SK-N-DZ (cell line): Measurements from ENCODE around the genes LONRF2 and CNOT11.

DNA sequence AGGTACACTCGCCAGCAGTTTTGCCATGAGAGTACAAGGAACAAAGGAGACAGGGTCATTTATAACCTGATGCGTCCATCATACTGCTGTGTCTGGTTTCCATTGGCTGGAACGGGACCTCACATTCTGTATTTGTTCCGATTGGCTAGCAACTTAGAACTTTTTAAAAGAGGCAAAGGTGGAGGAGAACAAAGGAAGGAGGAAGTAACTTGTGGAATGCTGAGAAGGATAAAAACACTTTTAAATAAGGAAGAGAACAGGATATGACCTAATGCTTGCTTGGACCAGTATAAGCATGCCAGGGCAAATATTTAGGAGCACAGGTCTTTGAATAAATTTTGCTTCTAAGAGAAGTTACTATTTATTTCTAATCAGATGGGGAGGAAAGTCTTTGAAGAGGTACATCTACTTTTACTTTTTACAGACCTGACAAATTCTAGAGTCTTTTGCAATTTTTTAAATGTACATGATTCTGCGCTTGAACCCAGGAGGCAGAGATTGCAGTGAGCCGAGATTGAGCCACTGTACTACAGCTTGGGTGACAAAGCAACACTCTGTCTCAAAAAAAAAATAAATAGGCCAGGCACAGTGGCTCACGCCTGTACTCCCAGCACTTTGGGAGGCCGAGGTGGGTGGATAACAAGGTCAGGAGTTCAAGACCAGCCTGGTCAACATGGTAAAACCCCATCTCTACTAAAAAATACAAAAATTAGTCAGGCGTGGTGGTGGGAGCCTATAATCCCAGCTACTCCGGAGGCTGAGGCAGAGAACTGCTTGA, 14.5 kb downstream of the REV1 start:
RAMPAGE:
- cytosol, long total RNA, result no peak
- nucleus, long total RNA, result no peak

GRCh38 chr2:99822460-99823057, 319.8 kb downstream of the AFF3 start:
RAMPAGE:
- cytosol, long total RNA, result no peak
- nucleus, long total RNA, result no peak

DNA sequence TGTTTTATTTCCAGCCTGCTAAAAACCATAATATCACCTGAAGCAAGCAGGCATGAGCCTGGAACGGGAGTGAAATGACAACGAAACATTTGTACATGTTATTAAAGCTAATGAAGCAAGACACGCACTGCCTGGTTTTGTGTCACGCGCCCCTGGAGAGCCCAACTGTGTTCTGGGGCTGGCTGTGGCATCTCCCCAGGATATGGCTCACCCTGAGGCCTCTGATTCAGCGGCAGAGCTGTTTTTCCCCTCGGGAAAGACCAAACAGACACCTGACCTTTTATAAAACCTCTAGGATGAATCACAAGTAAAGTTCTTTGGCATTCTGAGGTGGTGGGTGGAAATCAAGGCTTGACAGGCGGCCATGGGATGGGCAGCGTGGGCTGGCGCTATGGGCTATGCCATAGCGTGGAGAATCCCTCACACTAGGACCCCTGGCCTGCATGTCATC, 262.2 kb downstream of the AFF3 start:
RAMPAGE:
- cytosol, long total RNA, result no peak
- nucleus, long total RNA, result no peak

DNA sequence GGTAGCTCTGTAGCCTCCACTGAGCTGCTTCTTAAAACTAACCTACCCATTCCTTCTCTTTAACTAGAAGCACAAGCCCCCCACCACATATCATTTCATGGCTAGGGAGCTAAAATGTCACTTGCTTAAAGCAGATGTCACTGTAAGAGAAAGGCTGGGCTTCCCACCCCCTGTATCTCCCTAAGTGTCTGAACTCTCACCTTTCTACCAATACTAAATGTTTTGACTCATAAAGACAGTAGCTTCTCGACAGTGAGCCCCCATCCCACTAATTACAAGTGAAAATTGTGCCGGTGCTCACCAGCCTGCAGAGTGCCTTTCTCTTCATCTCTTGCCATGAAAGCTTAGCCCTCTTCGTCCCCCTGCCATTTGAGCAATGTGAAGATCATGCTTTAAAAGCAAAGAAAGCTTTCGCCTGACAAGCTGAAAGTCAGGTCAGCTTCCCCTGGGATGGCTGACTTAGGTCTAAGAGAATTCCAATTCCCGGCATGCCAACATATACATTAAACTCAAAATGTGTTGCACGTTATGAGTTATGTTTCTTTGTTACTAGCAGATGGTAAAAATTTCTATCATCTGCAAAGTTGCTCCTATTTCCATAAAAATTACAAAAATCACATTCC, 130.0 kb downstream of the AFF3 start:
RAMPAGE:
- cytosol, long total RNA, result no peak
- nucleus, long total RNA, result no peak

DNA sequence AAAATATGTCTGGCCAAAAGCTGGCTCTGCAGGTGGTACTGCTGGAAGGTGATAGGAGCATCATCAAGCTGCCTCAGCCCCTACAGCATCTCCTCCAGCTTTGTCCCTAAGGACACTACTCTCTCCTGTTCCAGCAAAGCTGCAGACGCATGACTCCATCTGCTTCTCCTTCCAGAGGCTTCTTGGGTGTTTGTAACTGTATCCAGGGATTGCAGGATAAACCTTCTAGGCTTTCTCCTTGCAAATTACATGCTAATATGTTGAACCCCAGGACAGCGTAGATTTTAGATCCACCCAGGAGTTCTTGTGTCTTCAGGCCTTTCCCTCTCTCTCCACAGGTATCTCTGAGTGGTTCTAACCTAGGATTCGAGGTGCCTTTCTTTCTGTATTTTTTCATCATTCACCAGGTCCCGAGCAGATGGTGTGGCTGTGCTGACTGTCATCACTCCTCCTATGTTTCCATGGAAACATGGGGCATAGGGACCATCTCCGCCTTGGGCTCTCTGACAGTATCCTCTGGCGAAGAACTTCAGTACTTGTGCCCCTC, 34.3 kb downstream of the AFF3 start:
RAMPAGE:
- cytosol, long total RNA, result no peak
- nucleus, long total RNA, result no peak

RAMPAGE:
- cytosol, long total RNA, result no peak
- nucleus, long total RNA, result no peak
Observed at GRCh38 chr2:100192242-100192884, 50.0 kb upstream of the AFF3 start.

DNA sequence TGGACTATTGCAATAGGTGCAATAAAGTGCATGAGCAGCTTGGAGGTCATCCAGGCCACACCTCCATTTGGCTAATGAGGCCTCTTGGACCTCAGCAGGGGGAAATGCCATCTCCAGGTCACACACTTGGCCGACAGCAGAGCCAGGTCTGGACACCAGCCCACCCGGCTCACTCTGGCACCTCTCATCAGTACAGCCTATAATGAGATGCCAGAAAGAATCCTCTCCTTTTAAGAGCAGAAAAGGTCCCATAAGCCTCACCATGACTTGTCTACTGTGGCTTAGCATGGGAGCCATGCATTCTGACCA, 71.2 kb upstream of the AFF3 start:
RAMPAGE:
- cytosol, long total RNA, result no peak
- nucleus, long total RNA, result no peak

GRCh38 chr2:100214242-100215126, 72.1 kb upstream of the AFF3 start:
RAMPAGE:
- cytosol, long total RNA, result no peak
- nucleus, long total RNA, result no peak

DNA sequence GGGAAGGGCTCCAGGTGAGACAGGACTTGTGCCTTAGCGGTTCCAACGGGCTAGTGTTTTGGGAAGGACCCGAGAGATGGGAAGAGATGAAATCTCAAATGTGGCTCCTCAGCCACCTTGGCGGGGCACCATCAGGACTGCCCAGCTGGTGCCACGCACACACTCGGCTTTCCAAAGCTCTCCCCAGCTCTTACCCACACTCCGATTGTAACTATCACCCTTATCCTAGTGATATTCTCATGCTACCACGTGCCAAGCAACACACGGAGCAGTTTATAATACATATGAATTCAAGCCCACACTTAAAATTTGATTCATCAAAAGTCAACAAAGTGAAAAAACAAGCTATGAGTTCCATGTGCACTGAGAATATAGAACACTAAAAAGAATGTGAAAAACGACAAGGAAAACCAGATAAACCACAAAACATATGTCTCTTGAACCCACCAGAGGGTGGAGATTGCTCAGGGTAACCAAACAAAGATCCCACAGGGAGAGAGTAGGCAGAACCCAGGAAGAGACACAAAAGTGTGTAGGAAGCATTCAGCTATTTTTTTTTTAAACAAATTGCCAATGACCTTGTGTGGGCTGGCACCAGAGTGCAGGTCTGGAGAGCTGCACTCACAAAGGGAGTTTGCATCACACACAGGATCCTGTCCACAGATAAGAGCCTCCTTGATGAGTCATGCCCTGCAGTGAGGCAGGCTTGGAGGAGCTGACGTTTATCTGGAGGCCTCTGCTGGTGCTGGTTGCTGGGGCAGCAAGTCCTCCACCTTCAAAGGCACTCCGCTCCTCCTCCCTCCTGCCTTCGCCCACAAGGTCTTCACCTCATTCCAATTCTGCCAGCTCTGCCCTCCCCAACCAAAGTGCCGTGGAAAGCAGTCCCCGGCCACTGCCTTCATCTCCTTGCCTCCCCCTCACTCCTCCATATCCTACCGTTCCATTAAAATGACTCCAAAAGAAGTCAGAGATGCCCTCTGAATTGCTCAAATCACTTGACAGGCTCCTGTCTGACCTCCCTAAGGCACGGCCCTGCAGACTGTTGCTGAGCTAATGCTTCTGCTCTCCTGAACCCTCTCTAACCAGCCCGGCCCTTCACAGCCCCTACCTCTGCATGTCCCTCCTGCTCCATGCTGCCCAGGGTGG, 31.3 kb downstream of the LONRF2 start:
RAMPAGE:
- cytosol, long total RNA, result no peak
- nucleus, long total RNA, result no peak

GRCh38 chr2:100321922-100323096, at the start of gene LONRF2:
Gene LONRF2, minus strand, starts transcription at chr2:100322501.
RAMPAGE:
- cytosol, long total RNA, result no peak
- nucleus, long total RNA, result no peak

RAMPAGE:
- cytosol, long total RNA, result no peak
- nucleus, long total RNA, result no peak
Observed at GRCh38 chr2:100409890-100410383, 7.5 kb downstream of the CHST10 start.

DNA sequence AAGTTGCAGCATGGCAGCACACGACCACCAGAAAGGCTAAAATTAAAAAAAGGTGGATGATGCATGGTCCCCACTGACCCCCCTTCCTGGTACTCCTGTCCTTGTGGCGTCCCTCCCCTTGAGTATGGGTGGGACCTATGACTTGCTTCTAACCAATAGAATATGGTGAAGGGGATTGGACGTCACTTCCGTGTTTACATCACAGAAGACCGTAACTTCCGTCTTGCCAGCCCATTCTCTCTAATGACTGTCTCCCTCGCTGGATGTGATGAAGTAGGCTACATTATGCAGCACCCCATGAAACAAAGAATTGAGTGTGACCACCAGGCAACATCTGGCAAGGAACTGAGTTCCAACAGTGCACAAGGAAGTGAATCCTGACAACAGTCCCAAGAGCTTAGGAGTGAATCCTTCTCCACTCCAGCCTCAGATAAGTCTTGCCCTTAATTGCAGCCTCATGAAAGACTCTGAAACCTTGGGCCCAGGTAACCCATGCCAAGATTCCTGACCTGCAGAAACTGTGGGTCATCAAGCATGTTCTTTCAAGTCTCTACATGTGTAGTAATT, 80.1 kb upstream of the NPAS2 start:
RAMPAGE:
- cytosol, long total RNA, result no peak
- nucleus, long total RNA, result no peak

DNA sequence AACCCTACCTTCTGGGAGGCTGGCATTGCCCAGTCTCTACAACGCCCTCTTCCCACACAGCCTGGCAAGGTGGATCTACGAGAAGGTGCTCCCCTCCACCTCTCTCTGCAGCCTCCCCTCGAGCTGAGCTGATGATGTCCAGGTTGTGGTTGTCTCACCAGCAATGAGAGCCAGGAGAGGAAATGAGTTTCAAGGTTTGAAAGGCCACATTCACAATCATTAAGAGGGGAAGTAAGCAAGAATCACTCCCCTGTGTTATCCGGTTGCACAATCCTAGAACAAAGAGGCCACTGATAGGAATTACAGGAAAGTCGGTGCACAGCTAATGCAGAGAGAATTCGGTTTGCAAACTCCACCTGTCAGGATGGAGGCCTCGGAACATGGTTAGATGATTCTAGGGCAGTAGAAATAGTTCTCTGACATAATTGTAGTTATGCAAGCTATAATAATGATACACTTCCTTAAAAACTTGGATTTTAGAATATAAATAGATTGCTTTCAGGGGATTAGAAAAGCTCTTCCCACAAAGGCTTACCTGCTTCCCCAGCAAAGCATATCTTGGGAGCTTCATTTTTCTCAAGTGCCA, 39.2 kb upstream of the NPAS2 start:
RAMPAGE:
- cytosol, long total RNA, result no peak
- nucleus, long total RNA, result no peak

GRCh38 chr2:100814372-100815020, 5.4 kb upstream of the NPAS2 start:
RAMPAGE:
- cytosol, long total RNA, result no peak
- nucleus, long total RNA, result no peak

DNA sequence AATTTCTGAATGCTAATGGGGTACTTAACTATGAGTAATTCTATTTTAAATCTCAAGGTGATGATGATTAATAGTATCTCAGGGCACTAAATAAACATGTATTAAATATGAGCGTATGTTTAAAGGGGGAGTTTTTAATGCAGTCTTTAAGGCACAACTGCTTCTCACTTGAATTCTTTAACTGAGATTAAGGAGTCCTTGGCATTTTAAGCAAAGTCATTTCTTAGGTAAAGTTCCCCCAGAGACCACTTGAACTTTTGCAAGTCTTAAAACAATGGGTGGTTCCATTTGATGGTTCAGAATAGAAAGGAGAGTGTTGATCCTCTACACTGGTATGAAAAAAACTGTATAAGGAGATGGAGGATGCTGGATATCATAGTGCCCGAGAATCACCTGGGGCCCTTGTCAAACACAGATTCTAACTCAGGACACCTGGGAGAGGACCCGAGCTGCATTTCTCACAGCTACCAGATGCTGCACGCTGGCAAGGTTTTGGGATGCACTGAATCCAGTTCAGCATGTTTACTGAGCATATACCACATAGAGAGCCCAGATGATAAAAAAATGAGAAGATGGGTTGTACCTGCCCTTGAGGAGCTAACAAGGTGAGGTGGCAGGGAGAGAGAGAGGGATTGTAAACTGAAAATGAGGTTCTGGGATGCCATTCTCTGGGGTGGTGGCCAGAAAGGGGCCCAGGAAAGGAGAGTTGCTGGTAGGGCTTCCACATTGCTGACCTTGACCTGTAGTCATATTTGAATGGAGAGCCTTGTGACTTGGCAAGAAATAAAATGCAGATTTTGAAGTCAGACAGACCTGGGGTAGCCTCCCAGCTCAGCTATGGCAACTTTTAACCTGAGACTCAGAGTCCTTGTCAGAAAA, 3.4 kb downstream of the NPAS2 start:
RAMPAGE:
- cytosol, long total RNA, result no peak
- nucleus, long total RNA, result no peak

GRCh38 chr2:100824466-100825122, 4.7 kb downstream of the NPAS2 start:
RAMPAGE:
- cytosol, long total RNA, result no peak
- nucleus, long total RNA, result no peak

RAMPAGE:
- cytosol, long total RNA, result no peak
- nucleus, long total RNA, result no peak
Observed at GRCh38 chr2:101139142-101140133, 11.7 kb downstream of the TBC1D8 start.

RAMPAGE:
- cytosol, long total RNA, result no peak
- nucleus, long total RNA, result no peak
Observed at GRCh38 chr2:101145495-101145935, 5.7 kb downstream of the TBC1D8 start.

GRCh38 chr2:101252518-101253074, at the start of gene CNOT11:
Gene CNOT11, plus strand, starts transcription at chr2:101252886.
RAMPAGE:
- cytosol, long total RNA, result no peak
- nucleus, long total RNA, result no peak

RAMPAGE:
- cytosol, long total RNA, result no peak
- nucleus, long total RNA, result no peak
Observed at GRCh38 chr2:101263679-101264199, 11.1 kb downstream of the CNOT11 start.